ENCODE measurements around a stretch of chr10.

DNA sequence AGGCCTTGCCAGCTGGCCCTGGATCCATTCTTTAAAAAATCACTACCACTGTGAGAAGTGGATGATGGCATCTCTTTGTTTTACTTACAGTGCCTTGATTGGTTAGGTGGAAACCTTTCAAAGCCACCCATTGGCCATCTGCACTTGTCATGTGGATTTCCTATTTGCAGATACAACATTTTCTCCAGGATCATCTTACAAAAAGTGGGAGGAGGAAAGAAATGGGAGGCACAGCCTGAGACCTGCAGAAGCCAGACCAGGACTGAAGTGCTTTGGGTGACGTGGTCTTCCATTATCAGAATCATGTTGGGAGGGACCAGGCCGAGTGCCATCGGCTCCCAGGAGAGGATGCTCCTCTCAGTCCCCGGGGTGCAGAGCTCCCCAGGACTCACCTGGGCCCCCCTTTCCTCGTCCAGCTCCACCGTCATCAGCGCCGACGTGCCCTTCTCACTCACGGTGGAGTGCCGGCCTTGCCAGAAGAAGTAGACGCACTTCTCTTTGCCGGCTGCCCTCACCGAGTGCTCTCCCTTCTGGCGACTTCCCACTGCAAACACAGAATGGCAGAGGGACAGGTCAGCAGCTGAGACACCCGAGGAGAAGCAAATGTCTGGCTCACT is 161.2 kb downstream of the SVIL start:
- PRO-cap = no peak

DNA sequence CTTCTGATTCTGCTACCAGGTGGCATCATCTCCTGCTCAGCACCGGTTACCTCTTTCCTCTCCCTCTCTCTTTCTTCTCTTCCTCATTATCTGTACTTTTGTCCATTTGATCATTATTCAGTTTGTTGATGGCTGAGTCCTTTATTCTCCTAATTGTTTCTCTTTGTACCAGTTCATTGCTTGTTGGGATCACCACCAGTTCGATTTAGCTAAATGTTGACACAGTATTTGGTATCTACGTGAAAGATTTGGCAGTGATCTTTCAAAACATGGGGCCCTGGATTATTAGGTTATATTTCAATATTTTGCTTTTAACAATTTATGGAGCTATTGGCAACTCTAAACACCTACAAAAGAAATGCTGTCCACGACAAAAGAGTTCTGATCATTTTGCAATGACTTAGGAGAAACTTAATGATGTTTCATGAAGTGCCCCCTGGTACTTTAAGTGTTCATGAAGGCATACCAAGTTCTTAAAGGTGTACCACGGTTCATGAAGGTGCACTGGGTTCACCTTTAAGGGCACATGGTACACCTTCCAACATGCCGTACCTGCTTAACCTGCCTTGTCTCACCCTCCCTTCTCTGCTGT is 32.9 kb downstream of the SVIL start:
- PRO-cap = no peak

DNA sequence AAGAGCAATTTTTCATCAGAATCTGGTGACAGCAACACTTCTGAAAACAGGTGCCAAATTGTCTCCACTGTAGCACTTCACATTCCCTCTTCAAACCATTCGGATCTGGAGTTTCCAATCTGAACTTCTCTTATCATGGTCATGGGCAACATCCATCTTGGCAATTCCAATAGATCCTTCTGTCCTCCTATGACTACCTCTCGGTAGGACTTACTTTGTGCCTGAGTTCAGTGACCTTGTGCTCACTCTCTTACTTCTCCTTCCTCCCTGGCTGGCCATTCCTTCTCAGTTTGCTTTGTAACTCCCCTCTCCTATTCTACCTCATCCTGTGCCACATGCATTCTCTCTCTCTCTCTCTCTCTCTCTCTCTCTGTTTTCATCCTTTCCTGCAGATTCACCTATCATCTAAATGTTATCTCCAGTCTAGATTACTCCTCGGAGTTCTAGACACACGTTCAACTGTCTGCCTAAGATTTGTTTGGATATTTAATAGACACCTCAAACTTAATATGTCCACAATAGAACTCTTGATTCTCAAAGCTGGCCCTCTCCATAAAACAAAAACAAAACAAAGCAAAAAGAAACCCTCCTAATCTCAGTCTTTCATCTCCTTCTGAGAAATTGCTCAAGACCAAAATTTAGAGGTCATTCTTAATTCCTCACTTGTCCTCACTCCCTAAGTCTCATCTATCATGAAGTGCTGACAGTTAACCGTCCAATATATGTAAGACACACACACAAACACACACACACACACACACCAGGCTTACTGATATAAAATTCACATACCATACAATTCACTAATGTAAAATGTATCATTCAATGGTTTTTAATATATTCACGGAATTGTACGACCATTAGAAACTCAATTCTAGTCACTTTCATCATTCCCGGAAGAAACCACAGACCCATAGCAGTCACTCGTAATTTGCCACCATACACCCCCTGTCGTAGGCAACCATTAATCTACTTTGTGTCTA is 16.8 kb upstream of the SVIL start:
- PRO-cap = no peak

DNA sequence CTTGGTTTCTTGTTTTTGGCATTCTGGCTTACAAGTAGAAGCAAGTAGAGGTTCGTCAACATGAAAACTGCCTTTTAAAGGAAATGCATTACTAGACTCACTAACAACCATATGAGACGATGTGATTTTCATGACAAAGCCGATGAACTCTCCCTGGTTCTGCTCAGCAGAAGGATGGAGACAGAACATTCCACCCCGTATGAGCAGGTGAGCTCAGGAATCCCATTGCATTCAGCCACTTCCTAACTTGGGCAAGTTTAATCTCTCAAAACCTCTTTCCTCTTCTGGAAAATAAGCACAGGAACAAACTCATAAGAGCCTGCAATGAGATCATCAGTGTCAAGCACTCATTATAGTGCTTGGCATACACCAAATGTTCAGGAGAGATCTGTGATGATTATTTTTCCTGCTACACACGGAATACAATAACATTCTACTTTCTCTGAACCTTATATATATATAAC is 57.4 kb upstream of the SVIL start:
- PRO-cap = unidirectional peak, minus-strand start at position 165 of the sequence

GRCh38 chr10:29794811-29795154 is 160.0 kb upstream of the SVIL start:
- PRO-cap = unidirectional peak, minus-strand start at chr10:29794939

- PRO-cap = no peak
These were observed 111.7 kb downstream of the JCAD start for GRCh38 chr10:29947697-29948066.

DNA sequence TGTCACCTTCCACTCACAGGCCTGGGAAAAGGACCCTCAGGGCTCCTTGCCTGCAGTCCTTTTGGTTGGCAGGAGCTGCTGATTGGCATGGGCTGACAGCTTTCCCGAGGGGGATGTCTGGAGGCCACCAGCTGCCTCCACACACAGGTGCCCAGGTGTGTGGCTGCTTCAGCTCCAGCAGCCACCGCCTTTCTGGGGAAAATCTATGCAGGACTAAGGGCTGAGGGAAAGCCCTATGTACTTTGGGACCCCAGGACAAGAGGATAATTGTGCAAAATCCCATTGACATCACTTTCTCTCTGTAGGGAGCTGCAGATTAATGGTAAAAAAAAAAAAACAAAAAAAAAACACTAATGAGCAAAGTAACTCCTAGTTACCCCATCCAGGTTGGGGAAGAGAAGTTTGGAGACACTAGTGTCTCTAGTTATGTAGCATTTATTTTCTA is 59.1 kb downstream of the JCAD start:
- PRO-cap = no peak

DNA sequence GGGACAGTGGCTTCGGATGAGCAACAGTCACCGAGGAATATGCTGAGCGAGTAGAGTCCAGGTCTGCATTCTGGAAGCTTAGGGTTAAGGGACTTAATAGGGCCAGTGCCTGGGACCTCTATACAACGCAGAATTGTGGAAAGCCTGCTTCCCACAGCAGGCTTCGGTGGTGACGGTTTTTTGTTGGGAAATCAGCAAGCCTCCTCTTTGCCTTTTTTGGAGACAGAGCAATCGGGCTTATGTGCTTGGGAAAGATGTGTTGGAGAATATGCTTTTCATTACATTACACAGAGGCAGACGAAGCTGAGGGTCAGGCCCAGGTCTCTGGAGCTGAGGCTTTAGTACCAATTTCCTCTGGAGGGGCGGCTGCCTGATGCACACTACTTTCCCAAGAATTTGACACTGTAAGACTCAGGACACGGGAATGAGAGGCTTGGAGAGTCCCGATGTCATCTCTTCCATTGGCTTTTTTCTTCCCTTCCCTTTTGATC is 122.7 kb upstream of the JCAD start:
- PRO-cap = no peak

GRCh38 chr10:30445005-30445204 is 10.9 kb downstream of the MAP3K8 start:
- PRO-cap = no peak

DNA sequence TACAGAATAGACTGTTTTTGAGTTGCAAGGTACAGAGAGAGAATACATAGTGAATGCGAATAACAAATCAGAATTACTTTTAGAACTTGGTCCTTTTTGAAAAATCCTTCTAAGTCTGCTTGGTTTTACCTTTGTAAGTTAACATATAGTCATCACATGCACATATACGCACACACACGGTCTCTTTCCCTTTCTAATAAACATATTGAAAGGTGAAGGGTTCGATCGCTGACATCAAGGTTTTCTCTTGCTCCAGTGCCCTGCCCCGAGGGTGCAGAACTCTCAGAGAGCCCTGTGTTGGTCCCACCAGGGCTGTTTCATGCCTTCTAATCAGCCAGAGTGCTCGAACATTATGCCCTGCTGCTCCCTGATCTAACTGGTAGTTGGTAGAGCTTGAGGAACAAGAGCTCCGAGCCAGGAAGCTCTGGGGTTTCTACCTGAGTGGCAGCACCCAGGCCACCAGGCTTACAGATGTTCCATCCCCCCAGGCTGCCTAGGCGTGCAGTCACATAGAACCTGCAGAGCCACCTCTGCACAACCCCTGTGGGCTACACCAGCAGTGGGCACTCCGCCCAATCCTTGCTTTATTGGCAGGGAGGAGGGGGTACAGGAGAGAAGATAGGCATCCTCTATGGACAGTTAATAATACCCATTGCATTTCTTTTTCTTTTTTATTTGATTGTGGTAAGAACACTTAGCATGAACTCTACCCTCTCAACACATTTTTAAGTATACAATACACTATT is 21.7 kb downstream of the MAP3K8 start:
- PRO-cap = no peak

DNA sequence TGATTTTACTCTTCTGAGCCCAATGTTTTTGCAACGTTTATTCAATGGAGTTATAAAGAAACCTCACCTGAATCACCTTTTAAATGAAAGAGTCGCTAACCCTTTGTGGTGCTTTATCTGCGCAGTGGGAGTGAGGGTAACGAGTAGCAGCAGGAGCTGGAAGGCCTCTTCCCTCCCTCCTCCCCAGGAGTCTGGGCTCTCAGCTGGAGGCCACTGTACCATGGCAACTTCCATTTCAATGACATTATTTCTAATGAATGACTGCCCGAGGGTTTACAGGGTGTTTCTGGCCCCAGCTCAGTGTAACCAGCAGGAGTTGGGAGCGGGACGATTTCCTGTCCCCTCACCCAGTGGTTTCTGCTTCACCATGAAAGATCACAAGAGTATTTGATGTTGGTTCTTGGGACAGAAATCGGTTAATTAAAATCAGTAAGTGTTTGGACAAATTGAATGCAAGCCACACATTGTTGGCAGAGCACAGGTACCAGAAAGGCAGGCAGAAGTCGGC is 32.5 kb downstream of the LYZL2 start:
- PRO-cap = no peak

- PRO-cap = no peak
These were observed 75.3 kb upstream of the LYZL2 start for GRCh38 chr10:30704530-30705663.

GRCh38 chr10:30783813-30784359 is 154.3 kb upstream of the LYZL2 start:
- PRO-cap = unidirectional peak, plus-strand start at chr10:30784139; unidirectional peak, plus-strand start at chr10:30784150

GRCh38 chr10:30804601-30805095 is 175.1 kb upstream of the LYZL2 start:
- PRO-cap = no peak

DNA sequence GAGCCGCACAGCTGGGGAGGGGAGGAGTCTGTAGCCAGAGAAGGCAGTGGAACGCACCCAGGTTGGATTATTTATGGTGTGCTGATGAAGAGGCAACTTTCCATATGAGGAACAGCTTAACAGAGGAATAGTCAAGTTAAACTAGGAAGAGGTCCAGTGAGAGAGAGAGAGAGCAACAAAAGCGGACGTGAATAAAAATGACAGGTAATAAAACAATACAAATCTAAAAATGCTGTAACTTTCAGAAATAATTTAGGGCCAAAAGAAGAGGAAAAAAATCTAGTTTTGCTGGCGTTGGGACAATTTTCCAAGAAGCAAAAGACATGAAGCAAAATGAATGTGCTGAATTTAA is 190.9 kb downstream of the ZNF438 start:
- PRO-cap = no peak

DNA sequence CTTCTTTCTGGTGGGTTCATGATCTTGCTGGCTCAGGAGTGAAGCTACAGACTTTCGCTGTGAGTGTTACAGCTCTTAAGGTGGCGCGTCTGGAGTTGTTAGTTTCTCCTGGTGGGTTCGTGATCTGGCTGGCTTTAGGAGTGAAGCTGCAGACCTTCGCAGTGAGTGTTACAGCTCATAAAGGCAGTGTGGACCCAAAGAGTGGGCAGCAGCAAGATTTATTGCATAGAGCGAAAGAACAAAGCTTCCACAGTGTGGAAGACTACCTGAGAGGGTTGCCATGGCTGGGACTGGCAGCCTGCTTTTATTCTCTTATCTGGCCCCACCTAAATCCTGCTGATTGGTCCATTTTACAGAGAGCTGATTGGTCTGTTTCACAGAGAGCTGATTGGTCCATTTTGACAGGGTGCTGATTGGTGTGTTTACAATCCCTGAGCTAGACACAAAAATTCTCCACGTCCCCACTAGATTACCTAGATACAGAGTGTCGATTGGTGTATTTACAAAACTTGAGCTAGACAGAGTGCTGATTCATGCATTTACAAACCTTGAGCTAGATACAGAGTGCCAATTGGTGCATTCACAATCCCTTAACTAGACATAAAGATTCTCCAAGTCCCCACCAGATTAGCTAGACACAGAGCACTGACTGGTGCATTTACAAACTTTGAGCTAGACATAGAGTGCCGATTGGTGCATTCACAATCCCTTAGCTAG is 129.6 kb downstream of the ZNF438 start:
- PRO-cap = no peak

GRCh38 chr10:30973611-30974175 is 58.0 kb downstream of the ZNF438 start:
- PRO-cap = unidirectional peak, minus-strand start at chr10:30973854

DNA sequence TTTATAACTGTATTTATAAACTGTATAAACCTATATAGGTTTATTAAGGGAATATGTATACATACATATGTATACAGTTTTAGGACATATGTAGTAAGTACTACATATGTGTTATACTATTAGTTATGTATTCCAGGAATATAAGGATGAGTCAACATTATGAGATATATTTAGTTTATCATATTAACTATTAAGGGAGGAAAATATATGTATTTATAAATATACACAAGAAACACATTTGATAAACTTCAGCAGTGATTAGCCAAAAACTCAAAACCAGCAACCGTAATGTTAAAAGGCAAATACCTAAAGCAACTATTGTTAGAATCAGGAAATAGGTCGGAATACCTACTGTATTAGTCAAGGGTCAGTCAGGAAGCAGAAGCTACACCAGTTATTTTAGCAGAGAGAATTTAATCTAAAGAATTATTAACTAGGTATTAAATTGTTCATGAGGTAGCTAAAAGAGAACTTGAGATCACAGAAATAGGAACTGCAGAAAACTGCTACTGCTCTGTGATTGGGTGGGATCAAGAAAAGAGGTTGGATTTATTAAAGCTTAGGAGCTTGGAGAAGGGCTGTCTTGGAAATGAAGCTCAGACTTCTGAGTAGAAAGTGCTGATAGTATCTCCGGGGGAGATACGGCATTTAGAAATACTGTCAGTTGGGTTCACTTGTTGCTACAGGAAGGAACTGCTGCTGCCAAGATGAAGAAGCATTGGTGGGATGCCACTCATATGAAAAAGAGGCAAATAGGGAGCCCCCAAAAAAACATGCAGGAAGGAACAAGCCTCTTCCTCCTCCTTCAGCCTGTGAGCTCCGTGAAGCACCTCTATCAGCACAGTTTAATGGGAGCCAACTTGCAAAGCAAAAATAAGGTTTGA is 20.0 kb upstream of the ZNF438 start:
- PRO-cap = unidirectional peak, plus-strand start at position 363 of the sequence

GRCh38 chr10:31134897-31135114 is 103.1 kb upstream of the ZNF438 start:
- PRO-cap = bidirectional peak, plus-strand start at chr10:31134932, minus-strand start at chr10:31134809

- PRO-cap = bidirectional peak, plus-strand start at chr10:31318555, minus-strand start at chr10:31318429; bidirectional peak, plus-strand start at chr10:31319216, minus-strand start at chr10:31319063
These were observed 690 bp upstream of the ZEB1 start for GRCh38 chr10:31317898-31319153.